ENCODE measurements around the gene UBE2H.

GRCh38 chr7:129951880-129952444, 798 bp downstream of the UBE2H start:
- PRO-cap, 3 experiments: peak in 2 of 3 experiments; most common plus-strand start chr7:129952264 (in 2); most common minus-strand start chr7:129952263 (in 2)
- RRBS: 3% methylated on average over 2 of the region's 24 CpGs

- PRO-cap, 3 experiments: peak in 3 of 3 experiments; most common plus-strand start chr7:129952528 (in 3); most common minus-strand start chr7:129952886 (in 3)
- RRBS: 1% methylated on average over 35 of the region's 74 CpGs
Observed at GRCh38 chr7:129952445-129953270, at the start of gene UBE2H. Gene UBE2H, minus strand, starts transcription at chr7:129952960.

DNA sequence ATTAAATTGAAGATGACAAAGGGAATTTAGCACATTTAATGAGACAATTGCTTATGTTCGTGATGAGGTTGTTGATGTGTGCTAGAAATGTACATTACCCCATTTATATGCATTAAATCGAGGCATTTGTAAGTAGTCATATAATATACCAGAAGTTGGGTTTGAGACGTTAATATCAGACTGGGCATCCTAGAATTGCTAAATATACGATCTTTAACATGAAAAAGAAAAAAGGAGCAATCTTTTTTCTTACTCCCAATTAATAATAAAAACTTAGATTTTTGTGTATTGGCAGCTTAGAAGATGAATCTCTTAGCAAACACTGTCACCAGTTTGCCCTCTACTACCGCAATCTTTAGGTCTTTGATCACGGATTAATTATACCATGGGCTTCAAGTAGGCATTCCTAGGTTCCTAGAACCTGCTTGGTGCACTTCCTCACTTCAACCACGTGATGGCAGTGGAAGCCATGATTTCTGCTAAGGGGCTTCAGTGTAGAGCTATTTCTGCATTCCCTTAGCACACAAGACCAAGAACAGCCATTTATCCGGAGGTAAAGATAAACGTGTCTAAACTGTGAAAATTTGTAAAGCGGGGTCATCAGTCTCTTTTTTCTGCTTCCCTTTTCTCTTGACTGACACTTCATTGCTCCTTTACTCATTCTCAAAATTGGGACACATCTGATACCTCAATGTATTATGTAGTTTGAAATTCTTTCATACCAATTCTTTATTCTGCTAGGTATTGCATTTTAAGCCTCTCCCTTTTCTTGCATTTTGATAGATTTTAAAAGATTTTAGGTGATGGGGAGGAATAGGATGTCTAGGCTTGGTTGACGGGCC, 1.8 kb downstream of the KLHDC10 start:
- PRO-cap, 3 experiments: no peak in any of the 3 experiments
- RRBS: no CpG with 5 or more reads among the region's 11 CpGs

- PRO-cap, 3 experiments: no peak in any of the 3 experiments
- RRBS: no CpG with 5 or more reads among the region's 2 CpGs
Observed at GRCh38 chr7:130344485-130344774, 186 bp upstream of the CPA5 start.

GRCh38 chr7:130381268-130382171, 1.2 kb downstream of the CPA1 start:
- PRO-cap, 3 experiments: no peak in any of the 3 experiments
- RRBS: no CpG with 5 or more reads among the region's 36 CpGs

- PRO-cap, 3 experiments: no peak in any of the 3 experiments
- RRBS: no CpG with 5 or more reads among the region's 7 CpGs
Observed at GRCh38 chr7:130533289-130534206, 41.7 kb downstream of the MEST start.

DNA sequence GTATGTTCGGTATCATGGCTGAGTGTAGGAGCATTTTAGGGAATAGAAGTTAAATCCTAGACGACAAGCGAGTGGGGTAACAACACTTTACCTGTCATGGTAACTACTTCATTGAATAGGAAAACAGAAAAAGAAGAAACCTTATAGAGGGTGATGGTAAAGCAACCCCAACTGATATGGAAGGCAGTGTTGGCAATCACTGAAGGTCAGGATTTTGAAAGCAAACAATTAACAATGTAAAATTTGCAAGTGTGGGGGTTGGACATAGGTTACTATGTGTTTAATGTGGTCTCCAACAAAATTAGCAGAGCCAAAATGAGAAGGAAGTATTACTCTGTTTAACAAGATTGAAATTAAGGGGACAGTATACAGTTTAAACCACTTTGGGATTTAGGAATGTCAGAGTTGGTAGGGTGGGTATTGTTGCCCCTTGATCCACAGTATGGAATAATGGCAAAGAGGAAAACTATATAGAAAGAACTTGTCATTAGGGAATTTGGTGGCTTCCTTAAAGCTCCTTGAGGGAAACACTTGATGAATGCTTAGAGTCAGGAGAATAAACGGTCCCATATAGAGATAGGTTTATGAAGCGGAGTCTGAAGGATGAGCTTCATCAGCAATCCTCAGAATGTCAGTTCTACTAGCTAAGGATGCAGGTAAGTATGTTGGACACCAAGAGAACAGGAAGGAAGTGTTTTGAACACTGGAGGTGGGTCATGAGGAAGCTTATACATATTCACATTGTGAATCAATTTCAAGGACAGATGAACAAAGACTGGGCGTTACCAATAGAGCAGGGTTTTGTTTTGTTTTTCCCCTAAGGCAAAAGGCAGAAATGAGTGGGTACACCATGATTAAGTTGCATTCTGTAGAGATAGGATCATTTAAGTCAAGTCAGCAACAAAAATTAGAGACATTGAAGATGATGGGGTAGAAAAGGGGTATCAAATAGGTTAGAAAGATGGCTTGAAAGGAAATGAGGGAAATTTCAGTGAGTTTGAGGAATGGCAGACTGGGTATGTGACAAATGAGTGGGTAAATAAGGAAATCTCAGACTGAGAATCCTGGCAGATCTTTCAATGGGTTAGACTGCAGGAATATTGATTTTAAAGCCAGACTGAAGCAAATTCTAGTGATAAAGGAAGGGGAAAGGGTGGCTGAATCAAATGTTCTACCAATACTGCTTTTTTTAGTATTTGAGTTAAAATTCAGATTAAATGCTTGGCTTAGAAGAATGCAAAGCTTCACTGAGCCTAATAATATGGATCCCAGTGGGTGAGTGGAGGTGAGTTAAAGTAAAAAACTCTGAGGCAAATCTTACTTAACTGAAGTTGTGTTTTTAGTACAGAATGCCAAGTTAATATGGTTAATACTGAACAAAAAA, 51.5 kb downstream of the MEST start:
- PRO-cap, 3 experiments: no peak in any of the 3 experiments
- RRBS: no CpG with 5 or more reads among the region's 6 CpGs

- PRO-cap, 3 experiments: no peak in any of the 3 experiments
- RRBS: no CpG with 5 or more reads among the region's 7 CpGs
Observed at GRCh38 chr7:130886448-130886818, 152.4 kb upstream of the KLF14 start.

DNA sequence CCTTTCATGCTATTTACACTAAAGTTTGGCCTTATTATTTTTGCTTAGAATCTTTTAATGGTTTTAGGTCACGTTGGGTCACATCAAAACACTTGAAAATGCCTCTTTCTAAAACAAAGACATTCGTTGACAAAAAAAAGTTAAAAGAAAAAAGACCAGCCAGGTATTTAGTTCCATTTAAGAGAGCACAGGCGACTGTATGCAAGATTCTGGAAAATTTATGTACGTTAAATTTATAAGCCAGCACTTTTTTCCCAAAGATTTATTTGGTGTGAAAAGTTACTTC, 183.4 kb upstream of the KLF14 start:
- PRO-cap, 3 experiments: no peak in any of the 3 experiments
- RRBS: no CpG with 5 or more reads among the region's 4 CpGs

- PRO-cap, 3 experiments: no peak in any of the 3 experiments
- RRBS: no CpG with 5 or more reads among the region's 5 CpGs
Observed at GRCh38 chr7:130939789-130940561, 206.0 kb upstream of the KLF14 start.

DNA sequence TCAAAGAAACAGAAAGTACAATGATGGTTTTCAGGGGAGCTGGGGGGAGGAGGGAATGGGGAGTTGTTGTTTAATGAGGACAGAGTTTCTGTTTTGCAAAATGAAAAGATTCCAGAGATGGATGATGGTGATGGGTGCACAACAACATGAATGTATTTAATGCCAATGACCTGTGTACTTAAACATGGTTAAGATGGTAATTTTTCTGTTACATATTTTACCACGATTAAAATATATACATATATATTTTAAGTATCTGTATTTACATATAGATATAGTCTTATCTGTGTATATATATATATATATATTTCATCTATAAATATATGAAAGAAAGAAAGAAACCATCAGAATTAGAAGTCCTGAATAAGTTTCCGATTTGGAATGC, 214.4 kb upstream of the KLF14 start:
- PRO-cap, 3 experiments: no peak in any of the 3 experiments
- RRBS: no CpG with 5 or more reads among the region's 2 CpGs

- PRO-cap, 3 experiments: no peak in any of the 3 experiments
- RRBS: no CpG with 5 or more reads among the region's 2 CpGs
Observed at GRCh38 chr7:130957195-130957548, 223.2 kb upstream of the KLF14 start.

DNA sequence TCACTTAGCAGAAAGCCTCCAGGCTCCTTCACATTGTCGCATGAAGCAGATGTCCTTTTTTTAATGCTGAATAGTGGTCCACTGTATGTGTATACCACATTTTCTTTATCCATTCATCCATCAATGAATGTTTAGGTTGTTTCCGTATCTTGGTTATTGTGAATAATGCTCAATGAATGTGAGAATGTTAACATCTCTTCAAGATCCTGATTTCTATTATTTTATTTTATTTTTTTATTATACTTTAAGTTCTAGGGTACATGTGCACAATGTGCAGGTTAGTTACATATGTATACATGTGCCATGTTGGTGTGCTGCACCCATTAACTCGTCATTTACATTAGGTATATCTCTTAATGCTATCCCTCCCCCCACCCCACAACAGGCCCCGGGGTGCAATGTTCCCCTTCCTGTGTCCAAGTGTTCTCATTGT, 238.4 kb upstream of the KLF14 start:
- PRO-cap, 3 experiments: no peak in any of the 3 experiments
- RRBS: no CpG with 5 or more reads among the region's 4 CpGs

- PRO-cap, 3 experiments: no peak in any of the 3 experiments
- RRBS: no CpG with 5 or more reads among the region's 10 CpGs
Observed at GRCh38 chr7:131000055-131000878, 266.3 kb upstream of the KLF14 start.

GRCh38 chr7:131016284-131016988, 282.4 kb upstream of the KLF14 start:
- PRO-cap, 3 experiments: no peak in any of the 3 experiments
- RRBS: no CpG with 5 or more reads among the region's 4 CpGs

GRCh38 chr7:131024116-131025002, 290.4 kb upstream of the KLF14 start:
- PRO-cap, 3 experiments: no peak in any of the 3 experiments
- RRBS: no CpG with 5 or more reads among the region's 3 CpGs

- PRO-cap, 3 experiments: no peak in any of the 3 experiments
- RRBS: no CpG with 5 or more reads among the region's 8 CpGs
Observed at GRCh38 chr7:131040297-131041058, 287.2 kb upstream of the MKLN1 start.

DNA sequence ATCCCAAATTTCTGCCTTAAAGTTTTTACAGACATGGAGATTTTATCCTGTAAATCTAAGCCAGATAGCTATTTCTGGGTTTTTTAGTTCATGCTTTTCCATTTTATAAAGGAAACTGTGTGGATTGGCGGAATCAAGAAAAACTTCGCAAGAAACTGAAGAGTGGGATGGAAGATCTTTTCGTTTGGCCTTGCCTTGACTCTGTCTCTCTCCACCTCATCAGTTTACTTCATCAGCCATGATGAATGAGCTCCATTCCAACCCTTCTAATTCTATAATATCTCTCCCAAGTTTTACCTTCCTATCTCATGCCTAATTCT, 218.5 kb upstream of the MKLN1 start:
- PRO-cap, 3 experiments: no peak in any of the 3 experiments
- RRBS: no CpG with 5 or more reads among the region's 3 CpGs

- PRO-cap, 3 experiments: no peak in any of the 3 experiments
- RRBS: no CpG with 5 or more reads among the region's 12 CpGs
Observed at GRCh38 chr7:131356447-131356901, 28.8 kb downstream of the MKLN1 start.

DNA sequence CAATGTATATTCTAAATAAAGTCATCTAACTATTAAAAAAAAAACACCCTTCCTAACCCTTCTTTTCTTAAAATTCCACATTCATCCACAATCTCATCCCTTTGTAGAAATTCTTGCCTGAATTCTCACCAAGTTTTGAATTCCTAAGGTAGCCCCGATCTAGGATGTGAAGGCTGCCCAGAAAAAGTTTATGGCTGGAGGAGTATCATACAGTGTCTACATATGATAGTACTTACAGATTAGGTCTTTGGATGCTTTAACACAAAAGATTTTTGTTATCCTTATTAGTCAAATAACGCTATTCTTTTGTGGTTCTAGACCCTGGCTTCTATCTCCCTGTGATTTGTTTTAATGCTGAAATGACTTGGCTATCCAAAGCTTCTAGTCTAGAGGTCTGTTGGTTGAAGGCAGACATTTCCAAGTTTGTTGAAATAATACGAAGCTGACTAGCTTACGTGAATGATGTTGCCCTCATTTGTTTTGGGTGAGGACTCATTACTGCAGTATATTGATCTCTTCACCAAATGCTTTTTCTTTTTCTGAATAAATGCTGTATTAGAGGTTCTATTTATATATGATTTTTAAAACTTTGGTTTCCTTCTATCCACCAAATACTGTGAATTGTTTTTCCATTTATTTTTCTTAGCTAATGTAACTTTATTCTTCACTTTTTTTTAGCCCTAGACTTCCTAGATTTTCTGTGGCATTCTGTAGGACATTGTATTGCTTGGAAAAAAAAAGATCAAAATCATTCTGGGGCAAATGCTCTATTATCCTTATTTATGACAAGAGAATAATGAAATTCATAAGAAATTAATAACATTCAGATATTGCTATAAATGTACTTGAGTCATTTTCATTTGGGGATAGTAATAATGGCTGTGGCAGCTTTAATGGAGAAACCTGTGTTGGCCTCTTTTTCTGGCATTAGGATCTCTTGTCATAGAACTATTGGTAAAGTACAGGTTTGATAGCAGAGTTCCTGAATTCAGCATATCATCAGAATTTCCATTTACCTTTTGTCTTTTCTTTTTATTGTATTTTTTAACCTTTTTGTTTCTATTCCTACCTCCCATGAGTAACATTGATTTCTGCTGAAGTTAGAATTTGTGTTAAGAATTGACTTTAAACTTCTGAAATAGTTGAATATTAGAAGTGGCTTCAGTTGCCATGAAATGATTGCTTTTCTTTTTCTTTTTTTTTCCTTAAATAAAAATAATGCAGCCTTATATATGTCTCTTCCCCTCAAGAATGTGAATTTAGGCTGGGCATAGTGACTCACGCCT, 64.8 kb downstream of the PODXL start:
- PRO-cap, 3 experiments: no peak in any of the 3 experiments
- RRBS: no CpG with 5 or more reads among the region's 5 CpGs

Measured in breast (tissue), 4 donors.